Placental pericyte (primary cell): ENCODE measurements around a stretch of chr10.

DNA sequence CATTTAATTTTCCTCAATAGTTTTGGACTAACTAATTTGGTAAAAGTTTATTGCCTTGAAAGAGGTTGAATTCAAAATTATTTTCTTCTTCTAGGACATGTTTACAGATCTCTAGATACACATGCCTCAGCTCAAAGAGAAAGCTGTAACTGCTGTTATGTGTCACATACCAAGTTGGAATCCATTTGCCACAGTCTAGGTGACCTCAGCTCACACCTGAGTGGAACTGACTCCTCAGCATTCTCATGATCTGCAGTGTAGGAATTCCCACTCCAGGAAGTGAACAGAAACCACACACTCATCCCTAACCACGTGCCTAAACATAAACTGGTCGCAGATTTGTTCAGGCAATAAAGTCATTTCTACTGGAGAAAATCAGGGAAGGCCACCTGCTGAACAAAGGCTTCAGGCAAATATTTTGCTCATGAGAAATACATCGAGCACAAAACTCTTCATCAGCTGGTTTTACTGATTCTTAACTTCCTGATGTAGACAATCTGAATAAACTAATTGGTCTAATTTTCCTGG is 23.0 kb upstream of the ZMYND11 start:
- CAGE, long polyA plus RNA, result no peak

GRCh38 chr10:127720-128400 is 7.4 kb upstream of the ZMYND11 start:
- CAGE, long polyA plus RNA, result no peak

DNA sequence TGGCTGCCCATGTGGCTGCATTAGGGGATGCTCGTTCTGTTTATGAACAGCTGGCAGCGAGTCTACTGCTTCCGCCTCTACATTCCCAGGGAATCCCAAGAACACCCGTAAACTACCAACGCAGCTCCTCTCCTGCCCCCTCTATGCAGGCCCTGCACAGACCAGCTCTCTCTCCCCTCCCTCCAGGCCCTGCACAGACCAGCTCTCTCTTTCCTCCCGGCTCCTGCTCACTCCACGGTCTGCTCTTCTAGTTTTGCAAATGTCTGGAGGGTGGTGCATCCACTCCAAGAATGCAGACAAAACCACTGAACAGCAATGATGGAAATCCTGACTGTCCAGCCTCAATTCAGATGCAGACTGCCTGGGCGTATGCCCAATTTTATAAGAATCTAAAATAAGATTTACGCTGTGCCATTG is 234.5 kb downstream of the ZMYND11 start:
- CAGE, long polyA plus RNA, result no peak

DNA sequence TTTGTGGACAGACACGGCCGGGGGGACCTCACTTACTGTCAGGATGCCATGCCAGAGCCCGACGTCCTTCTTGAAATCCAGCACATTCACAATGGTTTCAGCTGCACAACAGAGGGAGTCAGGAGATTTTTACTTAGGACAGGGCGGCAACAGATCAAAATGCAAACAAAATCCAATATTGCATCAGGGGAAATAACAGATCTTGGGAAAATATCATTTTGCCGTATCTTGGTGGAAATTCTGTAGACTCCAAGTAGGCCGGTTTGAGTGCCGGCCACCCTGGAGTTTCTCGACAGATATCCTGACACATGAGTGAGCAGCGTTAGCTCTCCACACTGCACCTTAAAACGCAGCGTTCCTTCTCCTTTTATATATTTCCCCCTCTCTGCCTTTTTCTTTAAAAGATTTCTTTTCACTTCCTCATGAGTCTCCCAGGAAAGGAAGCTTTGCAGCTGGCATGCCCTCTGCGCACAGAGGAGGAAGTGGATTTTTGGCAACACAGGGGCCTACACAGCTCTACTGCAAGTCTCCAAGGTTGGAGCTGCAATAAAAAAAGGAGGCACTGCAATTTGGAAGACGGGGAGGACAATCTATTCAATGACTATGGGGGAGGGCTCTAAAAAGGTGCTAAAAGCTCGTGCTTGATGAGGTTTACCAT is 252.6 kb downstream of the ZMYND11 start:
- CAGE, long polyA plus RNA, result no peak

DNA sequence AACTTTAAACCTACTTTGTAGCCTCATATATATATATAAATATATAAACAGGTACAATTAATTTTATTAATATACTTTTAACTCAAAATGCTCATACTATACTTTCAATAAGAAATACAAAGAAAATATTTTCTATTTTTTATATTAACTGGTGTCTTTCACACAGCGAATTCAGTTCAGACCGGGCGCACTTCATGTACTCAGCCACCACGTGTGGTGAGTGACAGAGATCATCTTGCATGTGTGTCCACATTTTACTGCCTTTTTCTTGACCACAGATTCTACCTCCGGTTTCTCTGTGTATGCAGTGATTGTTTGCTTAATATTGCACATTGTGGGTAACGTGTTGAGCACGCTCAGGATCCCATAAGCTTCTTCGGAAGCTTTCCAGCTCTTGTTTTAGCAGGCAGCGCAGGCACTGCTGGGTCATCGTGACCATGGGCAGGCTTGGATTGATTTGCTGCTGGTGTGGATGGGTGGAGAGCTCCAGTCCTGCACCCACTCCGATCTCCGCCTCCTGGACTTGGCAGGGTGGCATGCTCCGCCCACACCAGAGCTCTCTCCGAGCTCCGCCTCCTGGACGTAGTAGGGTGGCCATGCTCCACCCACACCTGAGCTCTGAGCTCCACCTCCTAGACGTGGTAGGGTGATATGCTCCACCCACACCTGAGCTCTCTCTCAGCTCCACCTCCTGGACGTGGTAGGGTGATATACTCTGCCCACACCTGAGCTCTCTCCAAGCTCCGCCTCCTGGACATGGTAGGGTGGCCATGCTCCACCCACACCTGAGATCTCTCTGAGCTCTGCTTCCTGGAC is 253.3 kb downstream of the DIP2C start:
- CAGE, long polyA plus RNA, result no peak

DNA sequence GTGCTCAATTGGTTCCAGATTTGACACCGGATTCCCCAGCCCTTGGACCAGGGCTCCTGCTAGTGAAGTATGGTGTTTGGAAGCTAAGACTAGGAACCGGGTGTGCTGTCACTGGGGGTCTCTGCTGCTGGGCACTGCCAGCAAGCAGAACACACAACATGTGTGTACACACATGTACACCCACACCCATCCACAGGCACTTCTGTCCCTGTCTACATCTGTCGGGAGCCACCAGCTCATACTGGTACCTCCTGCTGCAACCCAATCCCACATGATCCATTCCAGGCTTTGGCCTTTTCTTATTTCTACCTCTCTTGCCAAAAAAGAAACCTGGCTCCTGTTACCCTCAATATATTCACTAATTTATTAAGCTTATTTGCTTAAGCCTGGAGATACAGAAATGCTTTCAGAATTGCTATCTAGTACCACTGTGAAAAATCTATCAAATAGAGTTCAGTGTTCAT is 246.0 kb downstream of the DIP2C start:
- CAGE, long polyA plus RNA, result no peak

DNA sequence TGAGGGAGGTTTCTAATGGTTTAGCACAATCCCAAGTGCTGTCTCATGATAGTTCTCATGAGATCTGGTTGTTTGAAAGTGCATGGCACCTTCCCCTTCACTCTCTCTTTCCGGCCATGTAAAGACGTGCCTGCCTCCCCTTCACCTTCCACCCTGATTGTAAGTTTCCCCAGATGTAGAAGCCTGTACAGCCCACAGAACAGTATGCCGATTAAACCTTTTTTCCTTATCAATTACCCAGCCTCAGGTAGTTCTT is 78.4 kb downstream of the DIP2C start:
- CAGE, long polyA plus RNA, result no peak

GRCh38 chr10:619750-620380 is 69.6 kb downstream of the DIP2C start:
- CAGE, long polyA plus RNA, result no peak

DNA sequence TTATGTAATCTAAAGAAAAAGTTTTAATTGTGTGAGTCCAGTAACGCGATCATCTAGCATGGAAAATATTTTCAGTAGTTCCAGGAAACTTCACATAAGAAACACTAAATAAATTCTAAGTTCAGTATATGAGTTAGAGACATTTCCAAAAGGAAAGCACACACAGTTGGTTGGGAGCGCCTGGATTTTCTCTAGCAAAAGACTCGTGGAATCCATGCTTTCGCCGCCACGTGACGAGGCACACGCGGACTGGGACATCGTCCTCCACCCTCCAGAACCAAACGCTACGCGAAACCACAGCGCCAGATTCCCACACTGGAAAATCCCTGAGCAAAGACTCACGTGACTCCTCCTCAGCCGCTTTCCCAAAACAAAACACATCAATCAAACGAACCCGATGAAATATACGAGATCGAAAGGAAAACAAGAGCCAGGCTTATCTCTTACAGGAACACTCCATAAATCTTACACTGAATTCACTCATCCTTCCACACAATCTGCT is 24.0 kb downstream of the DIP2C start:
- CAGE, long polyA plus RNA, result no peak

DNA sequence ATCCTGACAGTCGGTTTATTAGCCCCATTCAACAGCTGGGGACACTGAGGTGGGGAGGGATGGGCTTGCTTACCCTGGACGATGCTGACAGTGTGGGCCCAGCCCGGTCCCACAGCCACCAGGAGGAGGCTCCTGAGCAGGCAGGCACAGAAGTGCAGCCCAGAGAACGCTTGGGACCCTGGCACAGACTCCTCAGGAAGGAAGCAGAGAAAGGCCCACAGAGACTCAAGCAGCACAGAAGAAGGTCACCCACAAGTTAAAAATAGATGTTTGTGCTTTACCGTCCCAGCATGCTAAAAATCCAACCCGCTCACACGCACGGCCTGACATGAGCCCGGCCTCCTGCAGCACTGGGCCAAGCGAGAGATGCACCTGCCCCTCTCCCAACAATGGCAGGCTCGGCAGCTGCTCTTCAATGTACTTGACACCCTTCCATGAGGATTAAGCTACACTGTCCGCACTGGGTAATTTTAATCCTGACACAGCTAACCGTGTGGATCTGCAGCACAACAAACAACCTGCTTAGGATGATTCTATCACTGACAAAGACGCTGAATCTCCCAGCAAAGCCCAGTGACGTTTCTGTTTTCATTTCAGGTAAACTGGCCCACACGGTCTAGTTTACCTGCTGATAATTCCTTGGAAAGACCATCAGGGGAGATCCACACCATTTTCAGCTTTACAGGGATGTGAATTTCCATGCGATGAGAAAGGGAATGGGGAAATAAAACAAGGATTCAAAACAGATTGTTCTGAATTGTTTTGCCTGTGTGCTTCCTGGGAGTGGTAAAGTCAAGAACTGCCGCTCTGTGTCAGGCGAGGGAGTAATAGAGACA is 9.3 kb downstream of the DIP2C start:
- CAGE, long polyA plus RNA, result no peak

DNA sequence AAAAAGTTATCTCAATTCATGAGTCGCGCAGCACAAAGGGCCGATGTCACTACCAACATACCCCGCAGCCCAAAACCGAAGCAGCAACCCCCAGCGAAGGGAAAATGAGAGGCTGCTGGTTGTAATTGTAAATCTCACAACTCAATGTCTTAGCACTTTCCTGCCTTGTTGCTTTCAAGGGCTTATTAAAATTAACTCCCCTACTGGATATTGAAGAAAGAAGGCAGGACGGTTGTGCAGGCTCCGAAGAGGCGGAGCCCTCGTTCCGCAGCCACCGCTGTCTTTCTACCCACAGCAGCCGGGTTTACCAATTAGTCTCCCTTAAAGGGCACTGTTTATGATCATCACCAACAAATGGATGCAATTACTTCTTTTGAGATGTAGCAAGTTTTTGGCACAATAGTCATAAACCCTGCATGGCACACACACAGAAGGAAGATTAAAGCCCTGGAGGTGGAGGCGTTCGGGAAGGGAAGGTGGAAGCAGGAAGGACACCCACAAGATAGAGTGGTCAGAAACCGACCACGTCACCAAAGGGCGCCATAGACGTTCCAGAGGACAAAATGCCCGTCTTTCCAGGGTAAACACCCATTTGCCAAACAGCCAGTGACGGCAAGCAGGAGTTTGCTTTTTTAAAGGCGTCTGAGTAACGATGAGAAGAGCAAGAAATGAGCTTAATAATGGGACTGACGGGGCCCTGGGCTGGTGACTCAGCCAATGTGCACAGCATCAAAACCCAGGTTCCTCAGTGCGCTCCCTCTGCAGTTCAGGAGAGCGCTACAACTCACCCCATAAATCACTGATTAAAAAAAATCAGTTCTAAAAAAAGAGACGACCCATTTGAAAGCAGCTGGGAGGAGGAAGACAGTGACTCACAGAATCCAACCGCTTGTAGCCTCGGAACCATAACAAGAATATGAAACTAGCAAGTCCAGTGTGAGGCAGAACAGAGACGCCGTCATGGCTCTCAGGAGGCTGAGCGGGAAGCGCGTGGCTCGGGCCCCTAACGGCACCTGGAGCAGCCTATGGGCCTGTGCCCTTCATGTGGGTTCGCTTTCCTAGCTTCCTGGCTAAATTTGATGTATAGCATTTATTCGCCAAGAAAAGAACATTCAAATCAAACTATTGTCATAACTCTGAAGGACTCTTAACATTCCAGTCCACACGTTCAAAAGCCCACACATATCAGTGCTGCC is 6.0 kb downstream of the DIP2C start:
- CAGE, long polyA plus RNA, result no peak

DNA sequence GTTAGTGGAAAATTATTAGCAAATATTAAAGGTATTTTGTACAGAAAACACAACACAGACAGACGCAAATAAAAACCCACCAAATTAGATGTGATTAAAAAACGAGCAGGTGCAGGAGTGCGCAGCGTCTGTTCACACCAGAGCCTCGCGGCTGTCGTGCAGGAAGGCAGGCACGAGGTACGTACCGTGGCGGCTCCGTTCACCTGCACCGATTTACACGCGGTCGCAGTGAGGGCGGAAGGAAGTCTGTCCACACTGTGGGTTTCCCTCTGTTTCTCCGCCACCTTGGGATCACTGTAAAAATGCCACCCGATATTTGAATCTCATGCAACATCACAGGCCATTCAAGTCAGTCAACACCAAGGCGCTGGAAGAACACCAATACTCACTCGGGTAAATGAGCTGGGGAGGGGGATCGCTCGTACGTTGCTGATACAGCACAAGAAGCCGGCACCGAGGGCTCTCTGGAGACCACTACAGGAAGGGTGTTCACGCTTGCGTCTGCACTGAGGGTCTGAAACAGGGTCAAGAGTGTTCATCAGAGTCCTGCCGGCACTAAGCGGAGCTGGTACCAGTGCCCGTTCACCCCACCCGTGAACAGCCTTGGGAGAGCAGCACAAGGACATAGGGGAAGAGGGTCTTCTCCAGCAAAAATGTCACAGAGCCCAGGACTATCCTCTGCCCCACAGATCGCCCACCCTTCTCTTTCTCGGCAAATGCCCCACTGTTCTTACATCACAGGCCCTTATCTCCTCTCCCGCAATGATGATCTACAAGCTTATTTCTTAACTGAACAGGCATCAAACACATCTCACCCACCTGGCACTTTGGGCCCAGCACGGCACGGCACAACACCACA is 116.7 kb downstream of the LARP4B start:
- CAGE, long polyA plus RNA, result no peak

- CAGE, long polyA plus RNA, result no peak
Measured at GRCh38 chr10:872918-873584, 58.5 kb downstream of the LARP4B start.

GRCh38 chr10:885283-885939 is 46.1 kb downstream of the LARP4B start:
- CAGE, long polyA plus RNA, result no peak

DNA sequence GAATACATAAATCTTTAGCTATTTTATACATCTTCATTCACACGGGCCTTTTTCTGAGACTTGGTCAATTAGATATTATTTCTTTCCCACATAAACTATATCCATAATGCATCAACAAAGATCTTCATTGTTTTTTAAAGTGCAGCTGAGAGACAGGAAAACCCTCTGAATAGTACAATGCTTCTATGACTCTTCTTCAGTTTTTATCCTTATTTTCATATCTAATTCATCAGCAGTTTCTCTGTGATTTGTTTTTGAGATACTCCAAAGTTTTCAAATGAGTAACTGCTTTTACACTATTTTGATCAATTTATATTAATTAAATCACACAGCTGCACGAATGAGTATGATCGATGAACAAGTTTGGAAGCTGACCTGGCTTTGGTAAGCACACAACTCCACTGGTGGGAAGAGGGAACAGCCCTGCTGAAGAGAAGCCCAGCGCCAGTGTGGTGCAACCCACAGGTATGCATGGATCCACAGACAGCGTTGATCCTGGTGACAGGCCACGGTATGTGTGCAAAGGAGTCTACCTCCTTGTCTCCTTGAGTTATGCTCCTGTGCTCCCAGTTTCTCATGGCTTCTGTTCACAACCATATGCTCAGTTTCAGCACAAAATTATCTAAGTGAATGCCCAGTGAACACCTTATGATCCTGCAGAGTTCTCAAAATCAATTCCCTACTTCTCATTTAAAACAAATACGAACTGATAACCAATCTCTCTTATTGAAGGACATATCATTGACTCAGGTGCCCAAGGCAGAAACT is 25.3 kb downstream of the LARP4B start:
- CAGE, long polyA plus RNA, result no peak

GRCh38 chr10:932189-932557 is 668 bp upstream of the LARP4B start:
- CAGE, long polyA plus RNA, result no peak

DNA sequence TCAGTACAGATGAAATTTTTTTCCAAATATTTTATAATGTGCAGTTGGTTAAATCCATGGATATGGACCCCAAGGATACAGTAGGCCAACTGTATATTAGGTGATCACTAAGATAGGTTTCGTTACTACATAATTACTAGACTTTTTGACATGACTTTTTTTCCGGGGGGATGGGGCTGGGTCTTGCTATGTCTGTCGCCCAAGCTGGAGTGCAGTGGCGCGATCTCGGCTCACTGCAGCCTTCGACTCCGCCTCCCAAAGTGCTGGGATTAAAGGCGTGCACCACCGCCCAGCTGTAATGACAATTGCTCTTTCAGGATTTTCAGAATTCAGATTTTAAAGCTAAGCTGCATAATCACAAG is 1.1 kb downstream of the IDI1 start:
- CAGE, long polyA plus RNA, result no peak

DNA sequence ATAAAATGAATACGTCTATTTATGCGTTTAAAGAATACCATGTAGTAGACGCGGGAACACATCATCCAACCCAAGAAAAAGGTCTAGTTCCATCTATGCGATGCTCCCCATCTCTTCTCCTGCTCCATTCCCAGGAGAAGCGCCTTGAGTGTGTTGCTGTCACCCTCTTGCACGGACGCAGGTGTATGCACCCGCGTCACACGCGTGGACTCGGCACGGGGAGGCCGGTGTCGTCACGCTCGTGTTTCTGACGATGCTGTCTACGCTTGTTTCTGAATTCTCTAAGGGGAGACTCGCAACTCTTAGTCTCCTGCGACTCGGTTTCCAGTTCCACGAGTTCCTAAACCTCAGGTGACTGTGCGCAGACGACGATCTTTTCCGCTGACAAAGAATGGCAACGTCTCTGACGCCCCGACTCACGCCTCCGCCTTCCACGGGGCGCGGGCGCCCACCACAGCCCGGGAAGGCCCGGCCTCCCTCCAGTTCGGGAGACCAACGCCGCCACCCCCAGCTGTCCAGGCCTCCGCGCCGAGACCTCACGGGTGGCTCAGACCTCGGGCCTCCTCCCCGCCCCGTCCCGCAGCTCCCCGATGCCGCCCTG is 593 bp downstream of the IDI1 start:
- CAGE, long polyA plus RNA, result no peak

GRCh38 chr10:1050476-1051297 is 1.8 kb upstream of the IDI1 start:
- CAGE, long polyA plus RNA, result no peak

DNA sequence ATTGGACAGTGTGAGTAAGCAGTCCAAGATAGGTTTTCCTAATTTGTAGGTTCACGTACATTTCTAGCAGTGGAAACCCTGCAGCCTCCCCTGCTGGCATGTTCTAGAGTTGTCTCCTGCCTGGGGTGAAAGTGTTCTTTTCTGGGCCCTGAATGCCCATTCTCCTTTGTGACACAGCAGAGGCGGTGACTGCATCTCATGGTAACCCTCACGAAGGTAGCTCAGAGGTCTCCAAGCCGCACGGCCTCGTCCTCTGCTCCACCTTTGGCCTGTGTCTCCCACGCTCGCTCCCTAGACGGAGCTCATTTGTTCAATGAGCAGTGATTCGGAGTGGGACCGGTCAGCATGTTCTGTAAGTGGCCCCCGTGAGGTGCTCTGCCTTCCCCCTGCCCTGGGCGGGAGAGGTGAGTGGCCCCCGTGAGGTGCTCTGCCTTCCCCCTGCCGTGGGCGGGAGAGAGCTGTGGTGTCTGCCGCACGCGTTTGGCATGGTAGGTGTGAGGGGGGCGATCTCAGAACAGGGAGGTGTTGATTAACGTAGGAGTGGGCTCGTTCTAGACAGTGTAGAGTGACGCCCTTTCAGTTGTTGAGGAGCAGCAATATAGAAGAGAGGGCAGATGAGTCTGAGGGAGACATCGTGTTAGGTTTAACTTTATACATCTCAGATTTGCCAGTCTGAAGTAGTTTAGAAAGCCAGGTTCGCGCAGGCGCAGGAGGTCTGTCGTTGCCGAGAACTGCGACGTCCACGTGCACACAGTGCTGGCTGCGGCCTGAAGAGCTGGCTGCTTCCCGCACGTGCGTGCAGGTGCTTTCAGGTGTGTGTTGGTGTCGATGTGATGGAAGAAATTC is 18.2 kb downstream of the WDR37 start:
- CAGE, long polyA plus RNA, result no peak